ENCODE measurements around a stretch of chr6.

- PRO-cap, 3 experiments = no peak in any of the 3 experiments
- RRBS = no CpG with 5 or more reads among the region's 7 CpGs
Observed at GRCh38 chr6:147222008-147222952, 18.1 kb downstream of the STXBP5 start.

DNA sequence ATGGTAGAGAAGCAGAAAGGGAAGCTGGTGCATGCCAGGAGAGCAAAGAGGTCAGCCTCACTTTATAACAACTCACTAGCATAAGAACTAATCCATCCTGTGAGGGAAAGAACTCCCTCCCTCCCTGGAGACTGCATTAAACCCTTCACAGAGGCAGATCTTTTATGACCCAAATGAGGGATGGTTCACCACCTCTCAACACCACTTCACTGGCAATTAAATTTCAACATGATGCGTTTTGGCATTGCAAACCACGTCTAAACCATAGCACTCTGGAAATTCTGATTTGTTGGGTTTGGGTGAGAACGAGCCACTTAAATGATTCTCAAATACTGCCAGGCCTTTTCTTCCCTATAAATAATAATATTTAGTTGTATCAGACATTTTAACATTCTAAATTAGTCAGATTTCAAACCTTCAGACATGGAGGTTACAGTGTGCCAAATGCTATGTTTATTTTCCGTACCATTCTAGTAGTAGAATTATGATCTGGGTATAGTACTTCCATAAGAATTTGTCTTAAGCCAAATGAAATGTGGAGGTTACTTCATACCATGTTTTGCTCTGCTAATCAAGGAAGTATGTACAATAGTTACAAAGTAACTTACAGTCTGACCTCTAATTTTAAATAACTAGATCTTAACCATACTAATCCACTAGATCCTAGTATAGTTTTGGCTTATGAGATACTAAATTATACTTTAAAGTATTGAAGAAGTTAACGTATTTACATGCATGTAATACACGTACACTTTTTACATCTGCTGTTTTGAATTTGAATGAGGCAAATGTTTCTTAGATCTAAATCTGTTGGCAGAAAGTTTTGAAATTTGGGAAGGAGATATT lies 34.3 kb downstream of the STXBP5 start:
- PRO-cap, 3 experiments = no peak in any of the 3 experiments
- RRBS = no CpG with 5 or more reads among the region's 6 CpGs

- PRO-cap, 3 experiments = no peak in any of the 3 experiments
- RRBS = no CpG with 5 or more reads among the region's 2 CpGs
Observed at GRCh38 chr6:147259261-147259643, 55.0 kb downstream of the STXBP5 start.

- PRO-cap, 3 experiments = no peak in any of the 3 experiments
- RRBS = no CpG with 5 or more reads among the region's 7 CpGs
Observed at GRCh38 chr6:147303983-147305167, 100.2 kb downstream of the STXBP5 start.

- PRO-cap, 3 experiments = no peak in any of the 3 experiments
Observed at GRCh38 chr6:147306028-147306354, 101.8 kb downstream of the STXBP5 start.

GRCh38 chr6:147384699-147385406 lies 123.6 kb upstream of the SAMD5 start:
- PRO-cap, 3 experiments = no peak in any of the 3 experiments
- RRBS = no CpG with 5 or more reads among the region's 6 CpGs

GRCh38 chr6:147509687-147510347 lies 1.3 kb downstream of the SAMD5 start:
- PRO-cap, 3 experiments = no peak in any of the 3 experiments
- RRBS = no CpG with 5 or more reads among the region's 12 CpGs

DNA sequence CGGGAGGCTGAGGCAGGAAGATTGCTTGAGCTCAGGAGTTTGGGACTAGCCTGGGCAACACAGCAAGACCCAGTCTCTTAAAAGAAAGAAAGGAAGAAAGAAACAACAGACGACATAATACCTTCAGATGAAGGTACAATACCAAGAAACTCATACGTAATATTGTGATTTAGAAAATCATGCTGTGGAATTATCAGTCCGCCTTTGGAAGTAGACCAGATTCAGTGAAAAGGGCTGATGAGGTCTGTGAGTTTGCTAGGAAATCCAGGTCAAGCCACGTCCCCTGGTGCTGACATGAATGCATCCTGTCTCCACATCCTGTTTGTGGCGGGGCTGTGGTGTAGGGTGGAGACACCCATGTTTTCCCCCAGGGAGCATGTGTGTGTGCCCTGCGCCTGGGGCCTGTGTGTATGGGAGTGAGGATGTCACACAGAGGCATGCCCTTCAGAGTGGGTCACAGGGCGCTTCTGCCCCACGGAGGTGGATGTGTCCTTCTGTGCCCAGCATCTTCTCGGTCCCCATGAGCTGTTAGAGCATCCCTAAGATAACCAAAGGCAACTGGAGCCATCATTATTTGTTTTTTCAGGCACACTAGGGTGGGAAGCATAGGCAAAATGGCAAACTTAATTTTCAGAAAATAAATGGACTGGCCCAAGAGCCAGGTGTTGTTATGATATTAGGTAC lies 109.1 kb downstream of the SASH1 start:
- PRO-cap, 3 experiments = no peak in any of the 3 experiments
- RRBS = no CpG with 5 or more reads among the region's 10 CpGs

- PRO-cap, 3 experiments = no peak in any of the 3 experiments
- RRBS = no CpG with 5 or more reads among the region's 11 CpGs
Observed at GRCh38 chr6:148473936-148474443, 131.4 kb downstream of the SASH1 start.

DNA sequence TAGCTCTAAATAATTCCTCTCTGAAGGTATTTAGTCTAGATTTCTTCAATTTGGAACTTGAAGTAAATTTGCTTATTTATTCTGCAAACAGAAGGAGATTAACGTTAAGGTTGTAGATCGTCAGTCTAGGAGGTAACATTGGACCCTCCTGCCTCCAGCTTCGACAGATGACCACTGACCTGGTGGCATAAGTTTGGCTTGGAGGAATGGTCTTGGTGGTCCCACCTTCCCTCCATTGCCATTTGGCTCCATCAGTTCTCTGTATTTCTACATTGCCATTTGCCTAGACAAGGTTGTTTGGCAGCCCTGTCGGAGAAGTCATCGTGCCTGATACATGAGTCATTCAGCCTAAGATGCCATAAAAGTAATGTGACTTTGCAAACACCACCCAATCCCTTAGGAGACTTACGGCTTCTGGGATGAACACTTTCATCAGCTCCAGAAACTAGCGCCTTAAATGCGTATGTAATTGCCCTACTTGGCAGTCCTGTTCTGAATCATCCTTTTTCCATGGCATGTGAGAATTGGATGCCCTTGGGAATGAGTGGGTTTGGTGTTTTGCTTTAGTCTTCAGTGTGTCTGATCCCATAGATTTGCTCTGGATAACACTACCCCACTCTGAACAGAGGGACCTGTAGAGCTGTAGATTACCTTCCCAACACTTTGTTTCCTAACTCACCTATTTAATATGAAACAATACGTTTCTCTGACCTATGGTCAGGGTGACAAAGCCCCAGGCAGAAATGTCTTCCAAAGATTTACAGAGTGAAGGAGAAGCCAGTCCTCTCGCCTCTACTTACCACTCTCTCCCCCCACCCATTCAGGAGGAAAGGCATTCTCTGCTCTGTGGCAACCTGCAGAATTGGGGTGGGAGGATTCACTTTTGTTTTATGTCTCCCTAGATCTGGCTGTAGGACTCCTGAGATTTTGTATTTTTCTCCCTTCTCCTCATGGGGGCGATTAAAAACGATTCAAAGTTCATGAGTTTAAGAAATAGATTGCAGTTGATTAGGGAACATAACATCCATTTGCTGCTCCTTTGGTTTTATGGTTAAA lies 158.6 kb downstream of the SASH1 start:
- PRO-cap, 3 experiments = peak in 1 of 3 experiments; most common plus-strand start position 590 of the sequence (in 1); most common minus-strand start position 261 of the sequence (in 1)
- RRBS = no CpG with 5 or more reads among the region's 12 CpGs

- PRO-cap, 3 experiments = no peak in any of the 3 experiments
- RRBS = 81% methylated on average over 5 of the region's 23 CpGs
Observed at GRCh38 chr6:148520040-148520662, 177.5 kb downstream of the SASH1 start.

DNA sequence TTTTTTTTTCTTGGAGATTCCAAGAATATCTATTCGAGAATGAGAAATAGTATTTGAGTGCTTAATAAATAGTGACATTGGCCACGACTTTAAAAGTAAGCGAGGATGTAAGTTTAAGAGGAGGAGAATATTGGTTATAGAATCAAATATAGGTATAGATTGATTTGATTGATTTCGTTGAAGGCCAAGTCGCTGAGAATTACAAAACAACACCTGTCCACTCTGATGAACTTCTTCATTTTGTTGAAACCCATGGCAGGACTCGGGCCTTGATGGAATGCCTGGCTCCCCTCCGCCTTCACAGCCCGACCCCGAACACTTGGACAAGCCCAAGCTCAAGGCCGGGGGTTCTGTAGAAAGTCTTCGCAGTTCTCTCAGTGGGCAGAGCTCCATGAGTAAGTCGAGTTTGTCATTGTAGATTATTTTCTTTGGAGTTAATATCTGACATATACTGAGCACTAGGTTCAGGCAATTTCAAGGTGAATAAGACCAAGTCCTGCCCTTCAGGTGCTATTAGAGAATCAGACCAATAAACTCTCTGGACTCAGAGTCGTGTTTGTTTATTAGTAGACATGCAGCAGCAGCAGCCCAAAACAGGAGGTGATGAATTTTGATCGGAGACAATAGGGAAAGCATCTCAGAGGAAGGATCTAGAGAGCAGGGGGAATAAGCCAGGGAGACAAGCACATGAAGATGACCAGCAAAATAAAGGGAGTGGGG lies 188.8 kb downstream of the SASH1 start:
- PRO-cap, 3 experiments = no peak in any of the 3 experiments
- RRBS = no CpG with 5 or more reads among the region's 14 CpGs

- PRO-cap, 3 experiments = no peak in any of the 3 experiments
- RRBS = no CpG with 5 or more reads among the region's 5 CpGs
Observed at GRCh38 chr6:148784259-148784781, 37.5 kb downstream of the UST start.

DNA sequence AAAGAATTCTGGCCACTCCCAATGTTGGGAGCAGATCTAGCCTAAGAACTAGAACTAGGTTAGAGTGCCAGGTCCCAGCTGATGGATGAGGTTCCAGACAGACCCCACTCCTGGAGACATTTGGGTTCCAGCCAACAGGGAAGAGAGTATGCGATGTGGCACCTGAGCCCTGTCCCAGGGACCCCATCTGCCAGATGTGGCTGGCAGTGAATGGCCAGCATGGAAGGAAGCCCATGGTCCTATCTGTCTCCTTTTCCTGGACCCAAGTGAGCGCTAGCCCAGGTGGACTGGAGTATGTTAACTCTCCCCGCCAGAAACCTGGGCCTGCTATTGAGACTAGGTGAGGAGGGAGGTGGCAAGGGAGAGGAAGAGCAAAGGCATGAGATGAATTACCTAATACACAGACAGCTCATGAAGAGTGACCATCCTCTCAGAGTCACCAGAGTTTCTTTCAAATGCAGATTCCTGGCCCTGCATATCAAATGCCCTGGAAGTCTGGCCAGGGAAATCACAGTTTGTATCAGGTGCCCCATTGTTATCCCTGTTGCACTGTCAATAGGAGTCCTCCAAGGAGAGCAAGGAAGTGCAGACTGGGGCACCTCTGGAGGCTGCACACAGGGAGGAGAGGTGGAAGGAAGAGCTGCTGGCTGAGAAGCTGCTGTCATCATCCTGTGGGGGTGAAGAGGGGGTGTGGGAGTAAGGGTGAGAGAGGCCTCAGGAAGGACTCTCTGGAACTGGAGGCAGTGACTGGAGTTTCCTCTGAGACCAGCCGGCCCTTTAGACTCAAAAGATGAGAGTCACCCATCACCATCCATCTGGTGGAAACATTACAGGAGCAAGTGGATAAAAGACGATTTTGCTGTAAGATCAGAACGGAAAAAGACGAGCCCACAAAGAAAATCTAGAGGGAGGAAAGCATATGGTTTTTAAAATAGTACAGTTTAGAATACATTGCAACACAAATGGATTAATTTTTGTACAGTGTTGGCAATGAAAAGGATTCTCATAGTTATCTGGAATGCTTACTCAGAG lies 267.8 kb downstream of the UST start:
- PRO-cap, 3 experiments = no peak in any of the 3 experiments
- RRBS = no CpG with 5 or more reads among the region's 7 CpGs

- PRO-cap, 3 experiments = no peak in any of the 3 experiments
- RRBS = no CpG with 5 or more reads among the region's 10 CpGs
Observed at GRCh38 chr6:149169061-149169567, 148.4 kb upstream of the TAB2 start.

- PRO-cap, 3 experiments = no peak in any of the 3 experiments
- RRBS = no CpG with 5 or more reads among the region's 5 CpGs
Observed at GRCh38 chr6:149328568-149329664, 11.4 kb downstream of the TAB2 start.

GRCh38 chr6:149366270-149366962 lies 33.6 kb upstream of the SUMO4 start:
- PRO-cap, 3 experiments = no peak in any of the 3 experiments
- RRBS = no CpG with 5 or more reads among the region's 4 CpGs

DNA sequence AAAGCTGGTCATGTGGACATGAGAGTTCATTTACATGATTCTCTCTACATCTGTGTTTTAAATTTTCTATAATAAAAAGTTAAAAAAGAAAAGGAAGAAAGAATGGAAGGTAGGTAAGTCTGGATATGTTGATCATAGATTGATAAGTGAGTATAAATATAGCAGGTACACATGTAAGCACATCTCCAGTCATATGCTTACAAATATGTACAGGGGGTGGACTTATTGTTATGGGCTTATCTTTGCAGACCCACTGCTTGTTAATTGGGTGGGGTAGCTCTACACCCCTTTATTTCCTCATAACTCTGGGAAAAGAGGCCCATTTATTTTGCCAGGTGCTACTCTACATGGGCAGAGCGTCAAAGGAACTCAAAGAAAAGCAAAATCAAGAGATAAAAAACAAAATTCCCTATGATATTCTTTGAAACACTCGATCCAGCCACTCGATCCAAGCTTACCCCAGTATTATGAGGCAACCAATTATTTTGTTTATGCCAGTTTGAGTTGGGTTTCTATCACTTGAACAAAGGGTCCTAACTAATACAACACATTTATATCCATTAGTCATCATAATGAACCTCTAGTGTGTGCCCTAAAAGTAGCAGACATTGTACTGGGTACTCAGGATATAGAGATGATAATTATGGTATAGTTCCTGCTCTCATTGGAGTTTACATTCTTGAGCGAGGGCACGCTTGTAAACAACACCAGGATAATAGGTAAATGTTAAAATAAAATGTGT lies 1.8 kb downstream of the PPIL4 start:
- PRO-cap, 3 experiments = no peak in any of the 3 experiments
- RRBS = no CpG with 5 or more reads among the region's 5 CpGs

DNA sequence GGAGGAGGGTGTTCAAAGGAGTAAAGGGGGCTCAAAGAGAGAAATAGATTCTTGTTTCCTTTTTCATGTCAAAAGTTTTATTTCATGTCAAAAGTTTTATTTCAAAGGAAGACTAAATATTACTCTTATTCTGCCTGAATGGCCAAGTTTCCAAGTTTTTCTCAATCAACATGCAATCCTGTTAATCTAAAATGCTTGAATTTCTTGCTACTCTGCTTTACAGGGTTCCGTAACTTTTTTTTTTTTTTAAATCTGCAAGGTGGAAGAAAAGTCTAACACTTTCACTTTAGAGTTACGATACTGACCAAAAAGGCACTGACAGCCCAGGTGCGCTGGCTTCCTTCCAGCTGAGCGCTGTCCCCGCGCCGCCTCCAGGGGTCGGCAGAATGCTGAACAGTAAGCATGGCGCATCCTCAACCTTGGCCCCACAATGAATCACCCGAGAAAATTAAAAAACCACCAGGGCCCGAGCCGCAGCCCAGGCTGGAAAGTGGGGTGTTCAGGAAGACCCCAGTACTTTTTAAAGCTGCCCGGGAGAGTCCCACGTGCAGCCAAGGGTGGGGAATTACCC lies 722 bp upstream of the GINM1 start:
- PRO-cap, 3 experiments = no peak in any of the 3 experiments
- RRBS = no CpG with 5 or more reads among the region's 14 CpGs

- PRO-cap, 3 experiments = no peak in any of the 3 experiments
- RRBS = no CpG with 5 or more reads among the region's 5 CpGs
Observed at GRCh38 chr6:149802018-149802464, 52.5 kb downstream of the PCMT1 start.

All from breast (tissue), 4 donors.